Colic lymph node (tissue), 1 donor: ENCODE data around the gene PRR33.

GRCh38 chr11:1675903-1676312, 21.1 kb upstream of the KRTAP5-6 start:
- PRO-cap, result no peak

DNA sequence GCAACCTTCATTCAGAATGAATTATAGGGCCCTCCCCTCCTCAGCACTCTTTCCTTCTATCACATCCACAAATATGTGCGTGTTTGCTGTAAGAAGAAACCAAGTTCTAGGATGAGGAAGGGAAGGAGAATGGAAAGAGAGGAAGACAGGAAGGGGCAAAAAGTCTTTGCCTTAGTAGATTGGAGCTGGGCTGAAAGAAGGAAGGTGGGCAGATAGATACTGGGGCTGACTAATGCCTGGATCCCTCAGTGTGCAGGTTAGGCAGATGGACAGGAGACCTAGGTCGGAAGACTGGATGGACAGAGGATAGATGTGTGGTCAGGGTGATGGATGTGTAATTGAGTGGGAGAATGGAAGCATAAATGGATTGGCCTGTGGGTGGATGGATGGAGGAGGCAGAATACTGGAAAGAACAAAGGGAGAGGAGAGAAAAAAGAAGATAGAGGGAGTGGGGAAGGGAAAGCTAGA, 14.3 kb downstream of the IFITM10 start:
- PRO-cap, result no peak

- PRO-cap, result no peak
Observed at GRCh38 chr11:1763369-1763777, 354 bp downstream of the CTSD start.

- PRO-cap, result no peak
Observed at GRCh38 chr11:1830015-1830578, 4.7 kb upstream of the SYT8 start.

DNA sequence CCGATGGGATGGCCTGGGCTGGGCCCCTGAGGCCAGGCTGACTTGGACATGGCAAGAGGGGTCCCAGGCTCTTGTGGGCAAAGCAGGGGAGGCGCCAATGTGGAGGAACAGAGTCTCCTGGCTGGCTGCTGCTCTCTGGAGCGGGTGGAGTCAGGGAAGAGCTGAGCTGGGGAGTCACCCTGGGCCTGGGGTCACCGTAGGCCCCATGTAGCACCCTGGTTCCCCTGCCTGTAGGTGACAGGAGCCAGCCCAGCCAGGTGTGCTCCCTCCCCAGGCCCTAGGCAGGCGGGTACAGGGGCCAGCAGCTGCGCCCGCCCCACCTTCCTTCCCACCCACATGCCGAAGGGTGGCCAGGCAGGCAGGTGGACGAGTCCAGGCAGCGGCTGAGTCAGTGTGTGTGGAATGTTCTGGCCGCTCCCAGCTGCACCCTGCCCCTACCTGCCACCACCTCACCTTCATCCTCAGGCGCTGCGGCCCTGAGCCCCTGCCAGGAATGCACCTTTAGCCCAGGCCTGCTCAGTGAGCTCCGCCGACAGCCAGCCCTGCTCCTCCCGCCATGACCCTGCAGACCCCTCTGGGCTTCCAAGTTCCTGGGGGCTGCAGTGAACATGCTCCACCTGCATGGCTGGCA, 711 bp upstream of the SYT8 start:
- PRO-cap, result no peak

GRCh38 chr11:1839758-1840936, 1.4 kb downstream of the TNNI2 start:
- PRO-cap, result no peak

GRCh38 chr11:1863494-1864577, 11.0 kb downstream of the LSP1 start:
- PRO-cap, result no peak

GRCh38 chr11:1891661-1892595, at the start of gene PRR33:
Gene PRR33, minus strand, starts transcription at chr11:1891895.
- PRO-cap, result no peak

DNA sequence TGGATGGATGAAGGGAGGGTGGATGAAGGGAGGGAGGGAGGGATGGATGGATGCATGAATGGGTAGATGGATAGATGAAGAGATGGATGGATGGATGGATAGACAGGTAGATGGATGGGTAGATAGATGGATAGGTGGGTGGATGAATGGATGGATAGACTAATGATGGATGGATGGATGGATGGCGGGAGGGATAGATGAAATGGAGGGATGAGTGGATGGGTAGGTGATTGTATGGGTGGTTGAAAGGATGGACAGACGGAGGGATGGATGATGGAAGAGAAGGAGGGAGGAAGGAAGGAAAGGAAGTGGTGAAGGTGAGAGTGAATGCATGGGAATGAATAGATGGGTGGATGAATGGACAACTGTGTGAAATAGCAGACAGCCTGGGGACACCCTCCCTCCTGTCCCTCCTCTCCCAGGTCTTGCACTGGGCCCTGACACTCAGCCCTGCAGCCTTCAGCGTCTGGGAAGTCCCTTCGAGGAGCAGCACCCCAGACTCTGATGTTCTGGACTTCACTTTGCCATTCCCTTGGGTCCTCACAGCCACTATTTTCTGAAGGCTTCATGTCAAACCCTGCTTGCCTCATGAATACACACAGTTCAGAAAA, 3.6 kb upstream of the TNNT3 start:
- PRO-cap, result no peak

- PRO-cap, result no peak
Observed at GRCh38 chr11:1918103-1918382, 1.5 kb upstream of the TNNT3 start.

- PRO-cap, result unidirectional peak, minus-strand start at chr11:2097108; unidirectional peak, minus-strand start at chr11:2097461
Observed at GRCh38 chr11:2096810-2097970, 42.0 kb downstream of the IGF2 start.

DNA sequence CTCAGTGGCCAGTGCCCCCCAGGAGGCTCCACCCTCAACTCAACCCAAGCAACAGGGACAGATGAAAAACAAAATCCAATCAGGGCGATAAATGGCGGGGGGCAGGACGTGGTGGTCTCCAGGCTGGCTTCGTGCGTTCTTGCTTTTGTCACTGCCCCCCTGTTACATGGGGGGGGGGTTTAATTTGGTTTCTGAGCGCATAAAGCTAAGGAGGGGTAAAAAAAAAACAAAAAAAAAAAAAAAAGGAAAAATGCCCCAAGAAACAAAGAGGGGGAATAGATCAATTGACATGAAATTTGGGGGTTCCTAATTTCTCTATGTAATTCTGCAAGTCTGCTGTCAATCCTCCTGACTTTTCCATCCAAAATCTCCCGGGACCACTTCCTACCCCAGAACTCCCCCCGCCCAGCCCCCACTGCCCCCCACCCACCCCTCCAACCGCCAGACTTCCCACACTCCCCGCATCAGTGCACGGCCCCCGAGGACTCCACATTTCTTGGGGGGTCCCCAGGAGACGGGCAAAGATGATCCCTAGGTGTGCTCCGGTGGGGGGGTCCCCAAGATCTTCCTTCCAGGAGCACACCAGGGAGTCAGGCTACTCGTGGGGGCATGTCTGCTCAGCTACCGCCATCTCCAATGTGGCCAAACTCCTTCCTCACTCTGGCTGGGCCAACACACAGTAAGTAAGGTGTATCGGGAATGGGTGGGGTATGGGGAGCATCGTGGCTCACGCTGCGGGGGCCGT, 8.7 kb downstream of the IGF2 start:
- PRO-cap, result no peak

DNA sequence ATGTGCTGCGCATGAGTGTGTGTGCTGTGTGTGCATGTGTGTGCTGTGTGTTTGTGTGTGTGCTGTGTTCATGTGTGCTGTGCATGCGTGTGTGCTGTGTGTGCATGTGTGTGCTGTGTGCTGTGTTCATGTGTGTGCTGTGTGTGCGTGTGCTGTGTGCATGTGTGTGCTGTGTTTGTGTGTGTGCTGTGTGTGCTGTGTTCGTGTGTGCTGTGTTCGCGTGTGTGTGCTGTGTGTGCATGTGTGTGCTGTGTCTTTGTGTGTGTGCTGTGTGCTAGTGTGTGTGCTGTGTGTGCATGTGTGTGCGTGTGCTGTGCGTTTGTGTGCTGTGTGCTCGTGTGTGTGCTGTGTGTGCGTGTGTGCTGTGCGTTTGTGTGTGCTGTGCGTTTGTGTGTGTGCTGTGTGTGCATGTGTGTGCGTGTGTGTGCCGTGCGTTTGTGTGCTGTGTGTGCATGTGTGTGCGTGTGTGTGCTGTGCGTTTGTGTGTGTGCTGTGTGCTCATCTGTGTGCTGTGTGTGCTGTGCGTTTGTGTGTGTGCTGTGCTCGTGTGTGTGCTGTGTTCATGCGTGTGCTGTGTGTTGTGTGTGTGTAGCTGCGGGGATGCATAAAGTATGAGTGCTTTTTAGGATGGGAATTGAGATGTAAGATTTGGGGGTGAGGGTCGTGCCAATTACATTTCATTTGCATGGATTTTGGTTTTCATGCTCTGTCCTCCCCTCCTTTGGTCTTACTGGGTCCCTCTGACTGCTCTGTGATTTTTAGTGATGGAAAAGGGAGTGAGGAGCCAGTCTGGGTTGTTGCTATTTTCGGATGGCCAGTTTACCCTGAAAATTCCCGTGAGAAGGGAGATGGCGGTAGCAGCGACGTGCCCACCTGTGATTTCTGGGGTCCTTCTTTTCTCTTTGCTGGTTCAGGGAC, 7.4 kb downstream of the IGF2 start:
- PRO-cap, result no peak

GRCh38 chr11:2132434-2133354, 6.5 kb downstream of the IGF2 start:
- PRO-cap, result no peak

DNA sequence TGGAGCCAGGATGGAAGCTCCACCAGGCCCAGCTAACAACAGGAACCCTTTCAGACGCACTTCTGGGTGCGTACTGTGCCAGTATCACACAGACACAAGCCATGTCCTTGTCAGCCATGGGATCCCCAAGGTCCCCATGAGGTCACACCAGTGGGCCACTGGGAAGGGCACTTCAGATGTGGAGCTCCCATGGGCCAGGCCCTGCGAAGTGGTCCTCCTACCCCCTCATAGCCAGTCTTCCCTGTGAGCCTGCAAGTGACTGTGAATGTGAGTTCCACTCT, 2.4 kb upstream of the CD81 start:
- PRO-cap, result no peak

DNA sequence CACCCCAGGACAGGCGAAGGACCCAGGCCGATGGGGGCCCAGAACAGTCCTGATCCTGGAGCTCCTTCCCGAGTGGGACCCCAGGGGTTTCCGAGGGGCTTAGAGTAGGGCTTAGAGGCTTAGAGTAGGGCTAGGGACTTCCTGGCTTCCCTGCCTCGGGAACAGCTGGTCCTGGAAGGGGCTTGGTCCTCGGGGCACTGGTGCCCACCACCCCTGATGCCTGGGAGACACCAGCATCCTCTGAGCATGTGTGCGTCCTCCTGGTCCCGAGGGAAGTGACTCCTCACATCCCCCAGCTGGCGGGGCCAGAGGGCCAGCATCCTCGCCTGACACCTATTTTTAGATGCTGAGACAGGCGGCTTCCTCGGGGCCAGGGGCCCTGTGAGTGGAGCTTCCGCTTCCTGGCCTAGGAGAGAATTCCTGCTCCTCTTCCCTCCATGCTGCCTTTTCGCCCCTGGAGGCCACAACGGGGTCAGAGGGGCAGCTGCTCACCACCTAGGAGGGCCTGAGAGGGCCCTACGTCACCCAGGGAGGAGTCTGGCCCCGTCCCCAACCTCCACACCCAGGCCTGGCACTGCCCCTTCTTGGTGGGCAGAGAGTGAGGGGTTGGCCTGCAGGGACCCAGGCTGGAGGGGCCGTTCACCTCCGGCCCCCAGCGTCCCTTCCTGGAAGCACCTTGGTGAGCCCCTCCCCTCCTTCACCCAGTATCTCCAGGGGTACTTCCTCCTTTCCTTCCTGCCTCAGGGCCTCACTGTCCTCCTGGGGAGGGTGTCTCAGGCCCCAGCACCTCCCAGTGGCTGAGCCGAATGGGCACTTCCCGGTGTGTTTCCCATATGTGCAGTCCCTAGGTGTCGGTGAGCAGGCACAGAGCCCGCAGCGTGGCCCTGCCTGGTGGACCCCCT, 5.9 kb downstream of the CD81 start:
- PRO-cap, result unidirectional peak, minus-strand start at position 277 of the sequence

DNA sequence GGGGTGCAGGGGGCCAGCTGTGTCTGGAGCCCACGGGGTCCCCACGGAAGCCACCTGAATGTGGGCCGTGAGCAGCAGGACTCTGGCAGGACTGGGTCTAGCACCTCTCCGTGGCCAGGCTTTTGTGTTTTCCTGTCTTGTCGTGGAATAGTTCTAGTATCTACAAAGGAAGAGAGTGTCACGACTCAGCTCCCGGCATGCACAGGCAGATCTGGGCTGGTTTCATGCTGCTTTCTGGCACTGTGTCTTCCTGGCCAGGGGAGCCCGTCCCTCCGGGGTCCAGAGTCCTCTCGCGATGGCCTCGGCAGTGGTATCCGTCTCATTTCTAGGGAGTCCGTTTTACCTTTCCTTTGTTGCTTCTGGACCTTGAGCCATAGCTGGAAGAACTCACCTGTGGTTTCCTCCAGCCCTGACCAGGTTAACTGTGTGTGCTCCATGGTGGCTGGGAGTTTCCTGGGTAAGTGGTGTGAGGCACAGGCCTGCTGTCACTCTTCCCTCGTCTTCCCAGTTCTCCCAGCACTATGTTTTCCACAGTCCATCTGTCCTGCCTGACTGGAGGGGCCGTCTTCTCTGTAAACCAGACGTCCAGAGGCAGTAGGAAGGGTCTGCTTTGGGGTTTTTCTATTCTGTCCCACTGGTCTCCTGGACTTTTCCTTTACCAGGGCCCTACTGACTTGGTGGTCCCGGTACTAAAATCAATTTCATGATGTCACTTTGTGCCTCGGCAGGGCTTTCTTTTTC, 83.9 kb downstream of the KCNQ1 start:
- PRO-cap, result no peak

DNA sequence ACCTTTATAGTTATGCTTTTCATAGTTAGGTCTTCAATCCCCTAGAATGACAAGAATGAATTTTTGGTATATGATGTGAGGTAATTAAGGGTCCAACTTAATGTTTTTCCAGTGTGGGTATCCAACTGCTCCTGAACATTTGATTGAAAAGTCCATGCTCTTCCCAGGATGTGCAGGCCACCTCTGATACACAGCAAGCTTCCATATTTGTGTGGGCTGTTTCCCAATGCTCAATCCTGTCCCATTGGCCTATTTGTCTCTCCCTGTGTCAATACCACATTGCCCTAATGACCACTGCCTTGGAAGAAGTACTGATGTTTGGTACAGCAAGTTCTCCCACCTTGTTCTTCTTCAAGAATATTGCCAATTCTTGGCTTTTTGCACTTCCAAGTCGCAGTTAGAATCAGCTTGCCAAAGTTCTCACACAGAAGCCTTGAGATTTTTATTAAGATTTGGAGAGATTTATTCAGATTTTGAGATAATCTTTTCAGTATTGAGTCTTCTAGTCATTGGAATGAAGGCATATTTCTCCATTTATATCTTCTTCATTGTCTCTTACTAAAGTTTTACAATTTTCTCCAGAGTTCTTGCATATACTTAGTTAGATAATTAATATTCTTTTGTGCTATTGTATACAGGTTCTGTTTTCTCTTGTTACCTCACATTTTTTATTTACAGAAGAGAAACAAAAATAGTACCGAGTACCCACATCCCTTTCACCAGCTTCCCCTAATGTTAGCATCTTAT, 212.2 kb downstream of the KCNQ1 start:
- PRO-cap, result no peak

- PRO-cap, result no peak
Observed at GRCh38 chr11:2666041-2667079, 219.2 kb downstream of the CDKN1C start.

DNA sequence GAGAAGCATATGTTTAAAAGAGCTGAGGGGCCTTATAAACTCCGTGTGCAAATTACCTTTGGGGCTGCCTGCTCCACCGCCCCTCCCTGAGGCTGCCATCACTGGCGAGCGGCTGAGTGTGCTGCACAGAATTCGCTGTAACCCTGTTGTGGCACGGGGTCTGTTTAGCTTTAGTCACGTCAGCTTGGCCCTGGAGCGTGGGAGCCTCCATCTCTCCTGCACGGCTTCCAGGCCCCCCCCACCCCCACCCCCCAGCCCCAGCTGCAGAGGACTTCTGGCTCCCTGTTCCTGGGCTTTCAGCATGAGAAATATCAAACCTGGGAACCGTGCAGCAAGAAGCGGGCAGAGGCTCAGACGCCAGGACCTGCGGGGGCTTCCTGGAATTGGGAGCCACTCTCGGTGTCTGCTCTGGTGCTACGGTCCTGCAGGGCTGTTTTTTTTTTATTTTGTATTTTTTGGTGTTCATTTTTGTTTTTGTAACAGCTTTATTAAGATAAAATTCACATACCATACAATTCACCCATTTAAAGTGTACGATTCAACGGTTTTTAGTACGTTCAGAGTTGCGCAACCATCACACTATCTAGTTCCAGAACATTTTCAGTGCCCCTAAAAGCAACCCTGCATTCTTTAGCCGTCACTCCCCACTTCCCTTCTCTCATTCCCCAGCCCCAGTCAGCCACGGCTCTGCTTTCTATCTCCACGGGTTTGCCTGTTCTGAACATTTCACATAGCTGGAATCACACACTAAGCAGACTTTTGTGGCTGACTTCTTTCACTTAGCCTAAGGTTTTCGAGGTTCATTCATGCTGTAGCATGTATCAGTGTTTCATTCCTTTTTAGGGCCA, 176.4 kb downstream of the CDKN1C start:
- PRO-cap, result no peak